Heart right ventricle (tissue), 2 donors: ENCODE measurements around a stretch of chr9.

GRCh38 chr9:127967824-127968569 lies 12.8 kb downstream of the EEIG1 start:
- PRO-cap, 2 experiments: no peak in any of the 2 experiments

GRCh38 chr9:127974037-127974775 lies 6.6 kb downstream of the EEIG1 start:
- PRO-cap, 2 experiments: no peak in any of the 2 experiments

DNA sequence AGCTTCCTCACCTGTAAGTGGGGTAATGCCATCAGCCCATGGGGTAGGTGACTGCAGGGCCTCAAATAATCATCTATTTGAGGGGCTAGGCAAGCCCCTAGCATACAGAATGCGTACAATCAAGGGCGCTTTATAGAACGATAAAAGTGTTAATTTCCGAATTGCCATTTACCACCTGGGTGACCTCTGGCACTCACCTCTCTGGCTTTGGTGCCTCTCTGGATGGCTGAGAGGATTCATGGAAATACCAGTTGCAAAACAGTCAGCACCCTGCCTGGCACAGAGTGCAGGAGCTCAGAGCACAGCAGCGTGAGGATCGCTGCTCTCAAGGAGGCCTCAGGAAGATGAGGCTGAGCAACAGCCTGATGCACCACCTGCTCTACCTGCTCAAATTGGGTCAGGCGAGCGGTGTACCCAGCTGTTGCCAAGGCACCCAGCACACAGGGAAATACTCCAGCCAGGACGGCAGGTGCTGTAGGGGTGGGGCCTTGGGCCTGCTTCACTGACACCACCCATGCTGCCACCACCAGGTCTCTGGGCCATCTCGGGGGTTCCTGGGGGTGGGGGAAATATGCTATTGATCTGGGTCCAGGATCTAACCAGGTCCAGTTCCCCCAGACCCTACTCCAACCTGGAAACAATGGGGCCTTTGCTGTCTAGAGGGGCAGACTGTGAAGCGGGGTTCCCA lies 4.4 kb downstream of the EEIG1 start:
- PRO-cap, 2 experiments: no peak in any of the 2 experiments

DNA sequence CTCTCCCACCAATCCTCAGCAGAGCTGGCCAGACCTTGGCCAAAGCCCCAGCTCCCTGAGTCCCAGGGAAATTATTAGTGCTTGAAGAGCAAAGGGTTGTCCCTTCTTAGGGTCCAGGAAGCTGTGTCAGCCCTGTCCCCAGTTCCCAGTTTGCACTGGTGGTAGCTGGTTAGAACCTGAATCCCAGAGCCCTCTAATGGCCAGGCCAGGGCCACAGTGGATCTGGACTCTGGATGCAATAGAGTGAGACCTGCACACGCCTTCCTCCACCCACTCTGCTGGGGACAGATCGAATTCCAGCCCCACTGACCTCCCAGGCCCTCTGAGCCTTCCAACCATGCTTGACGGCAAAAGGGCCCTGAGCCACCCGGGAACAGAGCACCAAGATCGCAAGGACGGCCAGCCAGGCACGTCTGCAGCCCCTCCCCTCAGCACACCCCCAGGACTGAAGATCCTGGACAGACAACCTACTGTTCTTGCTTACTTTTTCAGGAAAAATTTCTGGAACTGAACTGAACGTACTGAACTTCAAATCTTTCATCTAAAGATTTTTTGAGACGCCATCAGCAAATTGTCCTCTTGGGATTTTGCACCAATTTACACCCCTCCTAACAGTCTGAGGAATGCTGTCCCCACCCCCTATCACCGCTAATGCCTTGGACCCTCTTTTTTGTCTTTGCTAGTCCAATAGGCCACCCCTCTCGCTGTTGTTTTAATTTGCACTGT lies 23.6 kb downstream of the NAIF1 start:
- PRO-cap, 2 experiments: no peak in any of the 2 experiments

- PRO-cap, 2 experiments: no peak in any of the 2 experiments
Observed at GRCh38 chr9:128062059-128062718, 4.9 kb downstream of the NAIF1 start.

- PRO-cap, 2 experiments: no peak in any of the 2 experiments
Observed at GRCh38 chr9:128079405-128079551, 11.2 kb downstream of the SLC25A25 start.

- PRO-cap, 2 experiments: no peak in any of the 2 experiments
Observed at GRCh38 chr9:128096747-128097325, 28.8 kb downstream of the SLC25A25 start.

DNA sequence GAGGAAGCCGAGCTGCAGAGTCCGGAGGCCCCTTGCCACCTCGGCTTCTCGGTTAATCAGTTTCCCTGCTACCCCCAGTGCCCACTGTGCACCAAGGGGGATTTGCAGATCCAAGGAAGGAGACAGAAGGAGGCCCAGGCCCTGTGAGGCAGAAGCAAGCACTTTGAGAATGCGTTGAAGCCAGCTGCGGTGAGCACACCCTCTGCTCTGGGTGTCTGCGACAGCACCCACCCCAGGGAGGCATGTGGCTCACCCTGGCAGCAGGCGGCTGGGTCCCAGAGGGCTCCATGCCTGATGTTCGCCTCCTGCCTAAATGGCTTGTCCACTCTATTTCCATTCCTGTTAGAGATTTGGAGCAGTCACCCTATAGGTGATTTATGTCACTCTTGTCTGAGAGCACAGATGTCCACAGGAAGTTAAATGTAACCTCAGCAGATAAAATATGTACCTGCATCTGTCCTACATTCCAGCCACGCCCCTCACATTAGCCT lies 28.3 kb downstream of the PTGES2 start:
- PRO-cap, 2 experiments: no peak in any of the 2 experiments

GRCh38 chr9:128113529-128115001 lies 13.5 kb downstream of the PTGES2 start:
- PRO-cap, 2 experiments: no peak in any of the 2 experiments

DNA sequence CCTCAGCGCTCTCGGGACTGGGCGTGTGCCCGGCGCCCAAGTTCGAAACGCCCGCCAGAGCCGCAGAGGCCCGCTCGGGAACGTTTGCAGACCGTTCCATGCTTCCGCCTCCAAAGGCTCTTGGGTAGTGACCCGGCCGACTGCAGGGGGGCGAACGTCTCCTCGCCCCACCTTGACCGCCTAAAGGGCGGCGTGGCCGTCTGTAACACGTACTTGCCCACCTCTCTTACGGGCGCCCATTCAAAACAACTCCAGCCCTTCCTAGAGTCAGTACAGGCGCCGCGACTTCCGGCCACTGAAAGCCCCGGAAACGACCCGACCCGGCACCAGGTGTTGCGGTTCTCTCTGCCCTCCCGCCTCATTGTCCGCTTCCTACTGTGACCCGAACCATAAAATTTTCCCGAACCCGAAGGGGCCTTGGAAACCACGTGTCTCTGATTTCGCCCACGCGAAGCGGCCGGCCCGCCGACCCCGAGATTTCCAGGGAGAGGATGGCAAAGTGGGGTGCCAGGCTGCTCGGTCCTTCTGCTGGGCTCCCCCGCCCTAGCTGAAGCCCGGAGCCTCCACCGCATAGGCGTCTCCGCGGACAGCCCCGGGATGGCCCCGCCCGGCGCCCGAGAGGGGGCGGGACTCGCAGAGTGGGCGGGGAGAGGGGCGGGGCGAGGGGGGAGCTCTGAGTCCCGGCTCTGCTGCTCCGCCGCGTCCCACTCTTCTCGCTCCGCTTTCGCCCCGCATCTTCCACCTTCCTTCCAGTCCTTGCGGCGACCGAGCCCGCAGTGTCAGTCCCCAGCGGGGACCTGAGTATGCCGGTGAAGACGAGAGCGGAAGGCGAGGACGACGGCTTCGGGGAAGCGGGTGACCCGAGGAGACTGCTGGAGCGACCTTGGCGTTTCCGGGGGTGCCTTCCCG lies 567 bp upstream of the PTGES2 start:
- PRO-cap, 2 experiments: peak in 2 of 2 experiments; most common plus-strand start position 676 of the sequence (in 2); most common minus-strand start position 549 of the sequence (in 2)

GRCh38 chr9:128150340-128151126 lies 1.3 kb downstream of the LCN2 start:
- PRO-cap, 2 experiments: no peak in any of the 2 experiments

- PRO-cap, 2 experiments: no peak in any of the 2 experiments
Observed at GRCh38 chr9:128176263-128176765, 15.1 kb downstream of the CIZ1 start.

- PRO-cap, 2 experiments: peak in 1 of 2 experiments; most common plus-strand start chr9:128275357 (in 1); most common minus-strand start chr9:128275294 (in 1)
Observed at GRCh38 chr9:128274712-128275508, 897 bp downstream of the GOLGA2 start.

GRCh38 chr9:128405654-128406290 lies 14.9 kb upstream of the CERCAM start:
- PRO-cap, 2 experiments: no peak in any of the 2 experiments

GRCh38 chr9:128421603-128421884 lies 887 bp downstream of the CERCAM start:
- PRO-cap, 2 experiments: no peak in any of the 2 experiments

DNA sequence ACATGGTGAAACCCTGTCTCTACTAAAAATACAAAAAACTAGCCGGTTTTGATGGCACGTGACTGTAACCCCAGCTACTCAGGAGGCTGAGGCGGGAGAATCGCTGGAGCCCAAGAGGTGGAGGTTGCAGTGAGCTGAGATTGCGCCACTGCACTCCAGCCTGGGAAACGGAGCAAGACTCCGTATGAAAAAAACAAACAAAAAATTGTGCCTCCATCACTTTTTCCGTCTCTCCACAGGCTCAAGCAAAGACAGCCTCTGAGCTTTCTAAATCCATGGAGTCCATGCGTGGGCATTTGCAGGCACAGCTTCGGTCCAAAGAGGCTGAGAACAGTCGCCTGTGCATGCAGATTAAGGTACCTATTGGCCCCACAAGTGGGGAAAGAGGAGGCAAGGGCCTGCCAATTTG lies 20.8 kb upstream of the GLE1 start:
- PRO-cap, 2 experiments: no peak in any of the 2 experiments

DNA sequence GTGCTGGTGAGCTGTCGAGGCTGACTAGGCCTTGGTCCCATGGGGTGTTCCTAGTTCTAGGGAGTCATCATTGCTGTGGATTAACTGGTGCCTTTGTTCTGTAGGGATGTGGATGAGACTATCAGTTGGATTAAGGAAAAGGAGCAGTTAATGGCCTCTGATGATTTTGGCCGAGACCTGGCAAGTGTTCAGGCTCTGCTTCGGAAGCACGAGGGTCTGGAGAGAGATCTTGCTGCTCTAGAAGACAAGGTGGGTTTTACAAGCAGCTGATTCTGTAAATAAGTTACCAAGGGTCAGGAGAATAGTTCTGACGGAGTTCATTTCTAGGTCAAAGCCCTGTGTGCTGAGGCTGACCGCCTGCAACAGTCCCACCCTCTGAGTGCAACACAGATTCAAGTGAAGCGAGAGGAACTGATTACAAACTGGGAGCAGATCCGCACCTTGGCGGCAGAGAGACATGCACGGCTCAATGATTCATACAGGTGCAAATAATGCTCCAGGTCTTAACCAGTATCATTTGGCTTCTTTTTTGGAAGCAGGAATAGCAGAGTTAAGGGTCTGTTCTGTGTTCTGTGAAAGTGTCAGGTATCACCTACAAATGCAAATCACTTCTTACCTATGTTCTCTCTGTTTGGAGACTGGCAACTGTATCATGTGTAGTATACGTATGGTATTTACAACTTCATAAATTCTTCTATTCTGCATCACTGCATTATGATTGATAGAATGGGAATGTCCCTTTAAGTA lies 24.8 kb downstream of the SPTAN1 start:
- PRO-cap, 2 experiments: no peak in any of the 2 experiments

- PRO-cap, 2 experiments: no peak in any of the 2 experiments
Observed at GRCh38 chr9:128690816-128691323, 1.8 kb downstream of the SET start.

DNA sequence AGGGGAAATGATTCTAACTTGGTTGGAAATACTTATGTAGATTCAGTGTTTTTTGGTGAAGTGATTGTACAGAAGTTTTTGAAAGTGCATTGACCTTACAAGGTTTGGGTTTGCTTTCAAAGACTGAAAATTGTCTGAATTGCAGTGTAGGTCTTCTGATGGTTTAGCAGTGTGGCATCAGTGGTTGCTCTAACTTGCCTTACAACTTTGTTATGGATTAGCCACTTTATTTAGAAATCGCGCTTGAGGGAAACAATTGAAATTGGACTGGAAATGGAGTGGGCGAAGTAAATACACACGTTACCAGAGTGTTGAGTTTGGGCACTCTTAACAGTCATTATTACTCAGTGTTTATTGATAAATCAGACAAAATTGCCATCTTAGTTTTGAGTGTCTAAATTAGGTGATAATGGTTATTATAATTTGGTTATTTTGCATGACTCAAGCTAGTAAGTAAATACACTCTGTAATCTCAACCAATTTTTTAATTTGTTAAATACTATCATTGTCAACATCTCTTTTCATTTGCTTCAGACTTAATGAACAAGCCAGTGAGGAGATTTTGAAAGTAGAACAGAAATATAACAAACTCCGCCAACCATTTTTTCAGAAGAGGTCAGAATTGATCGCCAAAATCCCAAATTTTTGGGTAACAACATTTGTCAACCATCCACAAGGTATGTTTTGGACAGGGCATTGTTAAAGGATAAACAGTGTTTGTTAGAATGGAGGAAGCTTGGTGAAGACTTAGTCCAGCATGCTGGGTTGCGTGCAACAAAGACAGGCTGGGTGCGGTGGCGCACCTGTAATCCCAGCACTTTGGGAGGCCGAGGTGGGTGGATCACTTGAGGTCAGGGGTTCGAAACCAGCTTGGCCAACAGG lies 2.5 kb downstream of the SET start:
- PRO-cap, 2 experiments: no peak in any of the 2 experiments

- PRO-cap, 2 experiments: no peak in any of the 2 experiments
Observed at GRCh38 chr9:128695788-128696403, 6.4 kb upstream of the PKN3 start.